A375 (cell line): ENCODE data around the gene AFF3.

GRCh38 chr2:99397675-99398886, 60.9 kb downstream of the EIF5B start:
- RAMPAGE, long total RNA, result no peak

GRCh38 chr2:99821593-99822172, 320.7 kb downstream of the AFF3 start:
- RAMPAGE, long total RNA, result no peak

DNA sequence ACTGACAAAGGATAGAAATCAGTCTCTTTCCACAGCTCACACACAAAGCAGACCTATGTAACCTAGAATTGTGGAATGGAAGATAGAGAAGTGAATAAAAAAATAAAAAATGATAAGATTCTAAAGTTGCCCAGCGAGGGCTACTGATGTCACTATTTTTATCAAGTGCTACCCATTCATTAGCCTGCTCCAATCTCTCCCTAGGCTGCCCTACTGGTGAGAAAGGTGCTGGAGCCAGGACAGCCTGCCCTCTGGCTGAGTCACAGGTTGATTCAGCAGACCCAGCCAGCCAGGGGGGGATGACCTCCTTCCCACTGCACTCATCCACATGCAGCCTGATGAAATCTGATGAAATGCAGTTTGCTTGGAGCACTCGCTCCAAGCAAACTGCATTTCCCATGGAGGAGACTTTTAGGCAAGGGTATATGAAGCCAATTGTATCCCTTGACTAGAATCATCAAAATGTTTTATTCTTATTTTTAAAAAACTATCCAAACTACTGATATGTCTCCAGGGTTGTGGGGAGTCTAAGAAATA, 128.6 kb downstream of the AFF3 start:
- RAMPAGE, long total RNA, result no peak

GRCh38 chr2:100104590-100105116, 37.7 kb downstream of the AFF3 start:
- RAMPAGE, long total RNA, result no peak

DNA sequence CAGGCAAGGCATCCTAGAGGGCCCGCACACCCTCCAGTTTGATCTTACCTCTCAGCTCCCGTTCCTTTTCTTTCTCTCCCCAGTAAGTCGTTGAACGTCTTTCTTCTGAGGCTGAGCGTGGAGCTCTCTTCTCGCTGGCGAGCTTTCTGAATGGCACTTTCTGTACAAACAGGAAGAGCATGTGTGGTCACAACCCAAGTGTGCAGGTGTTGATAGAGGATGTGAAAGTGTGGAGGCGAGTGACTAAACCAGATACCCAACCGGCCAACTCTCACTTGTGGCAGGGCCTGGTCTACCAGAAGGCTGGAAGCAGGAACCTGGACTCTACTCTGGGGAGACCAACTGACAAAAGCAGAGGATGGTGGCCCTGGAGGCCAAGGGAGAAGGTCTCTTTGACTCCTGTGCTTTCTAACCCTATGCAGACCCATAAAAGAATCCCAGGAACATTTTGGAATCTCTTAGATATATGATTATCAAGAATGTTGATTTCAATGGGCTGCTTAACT, at the start of gene AFF3:
TSS of gene AFF3 (minus strand) at position 155 of the 506 bp plus-strand sequence.
- RAMPAGE, long total RNA, result no peak

DNA sequence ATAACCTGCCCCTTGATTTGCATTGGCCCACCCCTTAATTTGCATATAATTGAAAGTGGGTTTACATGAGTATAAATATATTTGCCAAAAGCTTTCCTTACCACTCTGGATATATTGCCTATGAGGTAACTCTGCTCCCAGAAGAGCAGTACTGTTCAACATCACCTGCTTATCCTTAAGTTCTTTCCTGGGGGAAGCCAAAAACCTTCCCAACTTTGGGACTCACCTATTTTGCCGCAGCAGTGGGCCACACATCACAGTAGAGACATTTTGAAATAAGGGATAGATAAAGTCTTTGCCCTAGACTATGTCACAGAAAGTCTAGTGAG, 36.0 kb upstream of the AFF3 start:
- RAMPAGE, long total RNA, result no peak

GRCh38 chr2:100196972-100197504, 54.6 kb upstream of the AFF3 start:
- RAMPAGE, long total RNA, result no peak

DNA sequence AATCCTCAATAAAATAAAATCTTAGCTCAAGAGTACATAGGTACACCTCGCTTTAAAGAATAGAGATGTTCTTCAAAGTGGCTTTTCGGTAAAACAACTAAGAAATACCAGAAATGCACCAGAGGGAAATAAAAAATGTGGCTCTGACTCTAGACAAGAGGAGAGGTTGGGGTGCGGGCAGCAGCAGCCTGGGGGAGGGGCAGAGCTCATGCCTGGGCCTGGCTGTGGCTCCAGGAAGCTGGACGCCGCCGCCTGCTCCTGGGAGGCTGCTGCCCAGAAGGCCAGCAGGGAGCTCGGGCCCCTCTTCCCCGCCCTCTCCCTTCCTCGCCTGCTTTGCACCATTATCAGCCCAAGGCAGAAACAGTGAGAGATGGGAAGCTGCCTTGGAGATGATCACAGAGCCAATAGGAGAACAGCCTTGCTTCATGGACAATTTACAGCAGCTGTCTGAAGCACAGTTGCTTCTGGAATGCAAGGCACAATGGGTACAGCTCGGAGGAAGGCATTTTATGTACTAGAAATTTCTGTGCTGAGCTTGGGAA, 55.2 kb upstream of the AFF3 start:
- RAMPAGE, long total RNA, result no peak

GRCh38 chr2:100213683-100213991, 71.2 kb upstream of the AFF3 start:
- RAMPAGE, long total RNA, result no peak

DNA sequence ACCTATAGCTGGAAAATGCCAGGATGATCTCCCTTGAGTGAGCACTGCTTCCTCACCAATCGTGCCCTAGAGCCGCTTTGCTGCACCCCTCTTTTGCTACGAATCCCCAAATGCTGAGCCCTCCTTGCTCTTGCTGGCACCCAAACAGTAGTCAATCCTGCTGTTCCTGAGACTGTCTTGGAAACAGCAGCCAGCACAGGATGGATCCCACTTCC, 58.5 kb downstream of the LONRF2 start:
- RAMPAGE, long total RNA, result no peak

DNA sequence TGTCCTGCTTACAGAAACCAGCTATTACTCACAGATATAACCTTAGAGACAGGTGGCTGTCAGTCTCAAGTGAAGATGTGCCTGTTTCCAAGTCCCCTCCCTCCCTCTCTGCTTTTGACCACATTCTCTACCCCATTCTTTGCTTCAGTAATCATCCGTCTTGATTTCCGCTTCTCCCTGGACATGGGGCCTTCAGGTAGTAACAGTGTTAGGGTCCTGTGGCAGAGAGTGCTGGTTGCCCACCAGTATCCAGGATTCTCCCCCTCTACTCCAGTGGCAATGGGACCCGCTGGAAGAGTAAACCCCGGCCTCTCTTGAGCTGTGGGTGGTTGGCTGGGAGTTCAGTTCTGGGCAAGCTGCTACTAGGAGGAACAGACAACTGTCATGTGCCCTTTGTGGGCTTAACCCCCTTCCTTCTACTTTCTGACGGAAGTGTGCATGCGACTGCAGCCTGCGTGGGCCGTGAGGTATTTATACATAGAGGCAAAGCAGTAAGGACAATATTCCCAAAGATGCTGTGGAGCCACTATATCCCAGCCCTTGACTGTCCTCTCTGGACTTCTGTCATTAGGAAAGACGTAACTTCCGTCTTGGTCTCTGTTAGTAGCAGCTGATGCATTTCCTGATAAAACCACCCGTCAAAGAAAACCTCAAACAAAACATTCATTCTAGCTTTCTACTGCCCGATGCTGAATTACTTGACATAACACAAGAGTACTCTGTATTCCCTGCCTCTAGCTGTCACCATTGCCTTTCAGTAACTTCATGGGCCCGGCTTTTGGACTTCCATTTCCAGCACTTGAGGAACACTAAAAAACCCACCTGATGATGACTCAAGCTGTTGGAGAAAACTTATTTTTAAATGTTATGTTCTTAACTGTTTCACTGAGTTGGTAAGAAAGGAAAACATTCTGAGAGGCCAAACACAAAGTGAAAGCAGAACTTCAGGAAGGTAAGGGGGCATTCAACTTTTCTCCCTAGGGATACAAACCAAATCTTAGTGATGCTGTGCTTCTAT, 18.0 kb downstream of the PDCL3 start:
- RAMPAGE, long total RNA, result no peak

DNA sequence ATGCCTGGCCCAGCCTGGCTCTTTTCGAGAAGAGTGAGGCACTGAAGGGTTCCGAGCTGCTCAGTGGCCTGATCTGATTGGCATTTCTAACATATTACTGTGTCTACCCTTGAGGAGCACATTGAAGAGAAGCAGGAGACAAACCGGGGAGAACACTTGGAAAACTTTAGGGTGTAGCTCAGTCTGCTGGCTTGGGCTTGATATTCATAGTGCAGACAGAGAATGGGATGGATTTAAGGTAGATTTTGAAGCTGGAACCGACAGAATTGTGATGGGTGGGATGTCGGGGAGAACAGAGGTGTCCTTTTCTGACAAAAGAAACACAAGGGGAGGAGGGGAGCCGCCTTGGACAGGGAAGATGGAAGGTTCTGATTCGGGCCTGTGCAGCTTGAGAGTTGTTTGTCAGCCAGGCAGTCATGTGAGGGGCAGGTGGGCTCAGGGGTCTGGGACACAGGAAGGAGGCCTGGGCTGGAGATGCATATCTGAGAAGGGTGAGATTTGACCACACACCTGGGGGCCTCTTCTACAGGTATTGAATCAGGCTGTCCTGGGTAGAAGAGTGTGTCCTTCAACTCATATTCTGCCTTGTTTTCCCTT, 41.3 kb downstream of the NPAS2 start:
- RAMPAGE, long total RNA, result no peak

GRCh38 chr2:100957939-100958520, 44.1 kb upstream of the RPL31 start:
- RAMPAGE, long total RNA, result no peak

GRCh38 chr2:100989823-100990479, 12.1 kb upstream of the RPL31 start:
- RAMPAGE, long total RNA, result no peak

GRCh38 chr2:100995332-100996311, 6.5 kb upstream of the RPL31 start:
- RAMPAGE, long total RNA, result no peak

GRCh38 chr2:101038306-101039099, 36.4 kb downstream of the RPL31 start:
- RAMPAGE, long total RNA, result no peak

GRCh38 chr2:101114657-101115476, 36.3 kb downstream of the TBC1D8 start:
- RAMPAGE, long total RNA, result no peak

DNA sequence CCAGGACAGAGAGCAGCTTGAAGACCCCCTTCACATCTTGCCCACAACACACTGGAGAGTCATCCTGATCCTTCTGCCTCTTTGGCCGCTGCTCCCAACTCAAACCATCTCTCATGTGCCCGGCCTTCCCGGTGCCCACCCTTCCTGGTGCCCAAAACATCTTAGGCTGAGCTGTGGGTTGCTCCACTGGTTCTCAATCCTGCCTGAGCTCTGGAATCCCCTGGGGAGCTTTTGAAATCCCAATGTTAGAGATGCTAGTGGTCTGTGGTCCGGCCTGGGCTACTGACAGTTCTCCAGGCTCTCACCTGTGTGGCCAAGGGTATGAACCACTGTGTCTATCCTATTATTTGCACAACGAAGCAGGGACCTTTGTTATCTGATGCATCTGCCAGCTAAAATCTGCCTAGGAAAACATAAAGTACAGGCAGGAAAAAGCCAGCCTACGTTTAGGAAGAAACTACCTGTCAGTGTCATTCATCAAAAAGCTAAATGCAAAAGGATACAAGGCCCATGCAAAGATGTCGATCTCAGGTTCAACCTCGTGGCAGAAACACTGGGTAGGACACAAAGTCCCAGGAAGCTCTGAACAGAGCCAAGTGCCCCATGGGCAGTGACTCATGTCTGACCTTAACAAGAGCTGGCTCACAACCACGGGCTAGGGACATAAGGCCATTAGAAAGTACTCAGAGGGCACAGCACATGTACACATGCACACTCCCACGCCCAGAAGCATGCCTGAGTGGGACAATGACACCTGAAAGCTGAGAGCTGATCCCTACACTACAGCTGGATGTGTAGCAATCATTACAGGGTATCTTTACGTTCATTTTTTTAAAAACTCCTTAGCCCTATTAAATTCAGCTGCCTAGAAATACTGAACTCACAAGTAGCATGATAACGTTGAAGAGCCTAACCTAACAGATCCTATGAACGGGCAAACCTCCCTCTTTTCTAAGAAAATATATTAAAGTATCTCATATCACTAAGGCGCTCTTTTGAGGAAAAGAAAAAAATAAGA, 30.7 kb downstream of the TBC1D8 start:
- RAMPAGE, long total RNA, result no peak

DNA sequence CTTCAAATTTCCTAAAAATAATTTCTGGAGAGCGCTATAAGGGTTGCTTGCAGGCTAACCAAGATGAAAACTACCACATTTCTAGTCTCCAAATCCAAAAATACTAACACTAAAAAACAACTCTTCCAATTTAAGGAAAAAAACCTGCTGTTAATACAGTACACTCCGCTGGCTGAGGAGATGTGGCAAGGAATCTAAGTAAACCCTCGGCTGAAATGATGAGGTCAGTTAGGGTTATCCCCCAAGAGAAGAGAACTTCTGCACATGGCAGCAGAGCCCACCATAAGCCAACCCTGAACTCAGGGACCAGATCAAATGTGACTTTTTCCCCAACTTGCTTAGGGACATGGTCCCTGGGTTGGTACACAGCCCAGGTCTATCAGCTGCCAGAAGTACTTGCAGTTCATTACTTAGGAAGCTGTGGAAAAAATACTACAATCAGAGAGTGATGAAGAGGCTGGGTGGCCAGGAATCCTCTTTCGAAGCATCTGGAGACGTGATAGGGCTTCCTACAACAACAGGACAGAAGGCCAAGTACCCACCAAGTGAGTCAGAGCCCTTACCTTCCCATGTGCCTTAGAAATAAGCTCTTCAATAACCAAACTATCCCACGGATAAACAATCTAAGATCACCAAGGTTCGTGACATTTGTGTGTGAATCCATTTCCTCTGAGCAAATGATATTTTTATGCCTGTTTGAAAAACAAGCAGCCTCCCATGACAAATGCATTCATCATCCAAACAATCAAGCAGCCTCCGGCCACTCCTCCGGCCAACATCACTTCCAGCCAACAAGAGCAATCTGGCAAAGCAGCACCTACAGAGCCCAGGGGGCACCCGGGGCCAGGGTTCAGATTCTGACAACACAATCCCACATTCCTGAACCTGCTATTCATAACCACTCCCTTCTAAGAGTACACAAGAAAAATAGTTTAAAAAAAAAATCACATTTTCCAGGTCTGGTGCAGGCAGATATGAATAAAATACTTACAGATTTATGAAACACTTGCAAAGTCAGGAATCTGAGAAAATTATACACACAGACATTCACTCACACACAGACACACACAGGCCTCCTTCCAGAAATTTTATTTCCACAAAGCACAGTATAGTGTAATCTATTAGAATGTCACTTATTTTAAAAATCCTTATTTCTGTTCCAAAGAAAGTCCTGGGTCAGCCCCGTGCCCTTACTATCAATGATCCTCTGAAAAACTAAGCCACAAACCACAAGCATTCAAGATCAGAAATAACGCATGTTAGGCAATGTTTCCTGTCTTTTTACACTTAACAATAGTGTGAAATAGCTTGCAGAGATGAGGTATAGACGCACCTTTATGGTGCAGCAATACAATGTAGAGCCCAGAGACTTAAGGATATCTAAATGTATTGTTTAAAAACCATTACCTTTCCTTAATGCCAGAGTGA, 26.3 kb downstream of the TBC1D8 start:
- RAMPAGE, long total RNA, result no peak

DNA sequence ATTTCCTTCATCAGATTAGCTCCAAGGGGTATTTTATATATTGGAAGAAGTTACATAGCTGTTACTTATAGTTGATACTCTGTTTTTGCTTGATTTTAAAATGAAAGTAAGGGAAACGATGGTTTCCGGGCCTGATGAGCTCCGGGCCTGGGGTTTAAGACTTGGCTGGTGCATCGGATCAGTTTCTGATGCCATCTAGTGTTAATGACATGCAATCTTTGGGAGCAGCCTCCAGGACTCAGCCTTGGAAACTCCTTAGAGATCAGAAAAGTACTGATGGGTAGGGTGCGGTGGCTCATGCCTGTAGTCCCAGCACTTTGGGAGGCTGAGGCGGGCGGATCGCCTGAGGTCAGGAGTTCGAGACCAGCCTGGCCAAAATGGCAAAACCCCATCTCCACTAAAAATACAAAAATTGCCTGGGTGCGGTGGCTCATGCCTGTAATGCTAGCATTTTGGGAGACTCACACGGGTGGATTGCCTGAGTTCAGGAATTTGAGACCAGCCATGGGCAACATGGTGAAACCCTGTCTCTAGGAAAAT, 47.1 kb upstream of the CNOT11 start:
- RAMPAGE, long total RNA, result no peak